Umbilical cord (tissue), 2 donors: ENCODE measurements around the gene CRP.

DNA sequence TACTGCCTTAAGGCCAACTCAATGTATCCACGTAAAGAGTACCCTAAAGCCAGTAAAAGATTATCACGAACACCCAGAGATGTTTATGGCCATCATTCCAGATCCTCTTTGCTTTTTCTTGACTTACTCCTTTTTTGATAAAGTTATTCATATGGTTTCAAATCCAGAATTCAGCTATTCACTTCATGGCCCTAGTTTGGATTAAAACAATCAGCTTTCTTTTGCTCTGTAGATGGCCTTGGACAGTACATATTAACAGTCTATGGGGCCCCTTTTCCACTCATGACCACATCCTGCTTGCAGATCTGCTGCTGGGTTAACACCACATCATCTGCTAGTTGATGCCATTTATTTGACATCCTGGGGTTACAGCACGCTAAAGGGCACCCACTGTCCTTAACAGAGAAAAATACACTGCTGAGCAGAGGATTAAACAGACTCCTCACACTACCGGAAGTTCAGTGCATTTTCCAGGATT is 1.0 kb upstream of the IFI16 start:
- RAMPAGE, long total RNA = no peak

DNA sequence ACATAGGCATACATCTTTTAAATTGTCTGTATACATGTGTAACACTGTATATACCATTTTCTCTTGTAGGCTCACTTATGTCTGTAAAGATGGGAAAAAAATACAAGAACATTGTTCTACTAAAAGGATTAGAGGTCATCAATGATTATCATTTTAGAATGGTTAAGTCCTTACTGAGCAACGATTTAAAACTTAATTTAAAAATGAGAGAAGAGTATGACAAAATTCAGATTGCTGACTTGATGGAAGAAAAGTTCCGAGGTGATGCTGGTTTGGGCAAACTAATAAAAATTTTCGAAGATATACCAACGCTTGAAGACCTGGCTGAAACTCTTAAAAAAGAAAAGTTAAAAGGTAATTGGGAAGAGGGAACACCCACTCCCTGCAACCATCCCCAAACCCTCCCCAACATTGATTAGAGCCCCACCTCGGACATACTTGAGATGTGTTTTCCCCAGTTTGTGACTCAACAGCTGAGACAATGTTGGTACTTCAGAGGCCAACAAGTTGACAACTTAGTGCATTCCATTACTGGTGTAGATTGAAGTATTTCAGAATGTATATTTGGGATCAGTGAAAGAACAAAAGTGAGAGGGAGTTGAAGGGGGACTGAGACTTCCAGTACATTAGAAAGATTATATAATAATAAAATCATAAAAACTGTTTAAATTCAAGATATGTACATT is 5.0 kb downstream of the IFI16 start:
- RAMPAGE, long total RNA = no peak

DNA sequence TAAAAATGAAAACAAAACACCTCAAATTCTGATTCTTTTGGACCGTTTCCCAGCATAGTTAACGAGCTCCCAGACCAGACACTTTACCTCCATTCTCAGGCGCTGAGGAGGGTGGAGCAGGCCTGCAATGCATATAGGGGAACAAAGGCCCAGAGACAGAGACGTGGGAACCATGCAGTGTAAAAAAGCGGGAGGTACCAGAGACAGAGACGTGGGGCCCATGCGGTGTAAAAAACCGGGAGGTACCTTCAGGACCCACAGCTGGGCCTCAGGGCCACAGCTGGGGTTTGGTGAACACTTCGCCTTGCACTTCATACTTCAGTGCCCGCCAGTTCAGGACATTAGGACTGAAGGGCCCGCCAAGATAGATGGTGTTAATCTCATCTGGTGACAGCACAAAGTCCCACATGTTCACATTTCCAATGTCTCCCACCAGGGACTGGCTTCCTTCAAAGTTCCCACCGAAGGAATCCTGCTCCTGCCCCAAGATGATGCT is 1.1 kb downstream of the CRP start:
- RAMPAGE, long total RNA = no peak

- RAMPAGE, long total RNA = no peak
Observed at GRCh38 chr1:159714368-159715211, at the start of gene CRP. Gene CRP (minus strand): TSS chr1:159714589.

DNA sequence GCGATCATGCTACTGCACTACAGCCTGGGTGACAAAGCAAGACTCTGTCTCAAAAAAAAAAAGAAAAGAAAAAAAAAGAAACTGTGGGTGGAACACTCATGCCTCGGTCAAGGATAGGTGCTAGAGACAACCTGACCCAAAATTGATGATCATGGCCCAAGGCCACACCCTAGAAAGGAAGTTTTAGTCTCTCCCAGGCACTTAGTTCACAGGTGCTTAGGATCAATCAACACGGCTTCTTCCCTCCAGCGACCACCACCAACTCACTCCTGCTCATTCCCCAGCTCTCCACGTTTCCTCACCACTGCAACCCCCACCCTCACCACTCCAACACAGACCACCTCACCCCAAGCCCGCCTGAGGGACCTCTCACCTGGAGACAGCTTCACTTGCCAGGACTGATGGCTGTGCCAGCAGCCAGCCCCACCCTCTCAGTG is 7.9 kb downstream of the TAGLN2 start:
- RAMPAGE, long total RNA = no peak

GRCh38 chr1:160096504-160097182 is 1.8 kb downstream of the IGSF8 start:
- RAMPAGE, long total RNA = no peak

DNA sequence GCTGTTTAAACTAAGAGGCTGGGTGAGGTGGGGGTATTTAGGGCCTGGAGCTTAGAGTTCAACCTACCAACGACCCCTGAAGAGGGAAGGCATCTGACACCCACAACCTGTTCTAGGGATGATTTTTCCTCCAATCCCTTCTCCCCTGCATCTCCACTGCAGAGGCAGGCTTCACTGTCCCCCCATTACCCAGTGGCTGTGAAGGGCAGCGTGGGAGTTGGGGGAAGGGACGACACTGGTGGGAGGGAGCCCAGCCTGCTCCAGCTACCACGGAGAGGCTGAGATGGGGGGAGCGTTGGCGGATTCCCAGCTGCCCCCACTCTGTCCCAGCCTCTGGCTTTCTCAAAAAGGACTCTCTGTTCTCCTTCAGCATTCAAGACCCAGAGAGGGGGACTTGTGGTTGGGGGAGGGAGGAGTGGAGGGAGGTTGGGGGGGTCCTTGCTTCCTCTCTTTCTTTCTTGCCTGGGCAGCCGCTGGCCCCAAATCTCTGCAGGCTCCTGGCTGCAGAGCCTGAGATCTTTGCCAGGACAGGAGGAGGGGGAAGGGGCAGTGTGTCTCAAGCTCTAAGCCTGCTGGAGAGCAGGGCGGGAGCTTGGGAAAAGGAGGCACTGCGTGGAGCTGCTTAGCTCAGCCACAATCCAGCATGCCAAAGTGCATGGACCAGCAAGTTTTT is 2.1 kb downstream of the ATP1A2 start:
- RAMPAGE, long total RNA = no peak

- RAMPAGE, long total RNA = no peak
Observed at GRCh38 chr1:160192888-160193544, 2.6 kb downstream of the CASQ1 start.

DNA sequence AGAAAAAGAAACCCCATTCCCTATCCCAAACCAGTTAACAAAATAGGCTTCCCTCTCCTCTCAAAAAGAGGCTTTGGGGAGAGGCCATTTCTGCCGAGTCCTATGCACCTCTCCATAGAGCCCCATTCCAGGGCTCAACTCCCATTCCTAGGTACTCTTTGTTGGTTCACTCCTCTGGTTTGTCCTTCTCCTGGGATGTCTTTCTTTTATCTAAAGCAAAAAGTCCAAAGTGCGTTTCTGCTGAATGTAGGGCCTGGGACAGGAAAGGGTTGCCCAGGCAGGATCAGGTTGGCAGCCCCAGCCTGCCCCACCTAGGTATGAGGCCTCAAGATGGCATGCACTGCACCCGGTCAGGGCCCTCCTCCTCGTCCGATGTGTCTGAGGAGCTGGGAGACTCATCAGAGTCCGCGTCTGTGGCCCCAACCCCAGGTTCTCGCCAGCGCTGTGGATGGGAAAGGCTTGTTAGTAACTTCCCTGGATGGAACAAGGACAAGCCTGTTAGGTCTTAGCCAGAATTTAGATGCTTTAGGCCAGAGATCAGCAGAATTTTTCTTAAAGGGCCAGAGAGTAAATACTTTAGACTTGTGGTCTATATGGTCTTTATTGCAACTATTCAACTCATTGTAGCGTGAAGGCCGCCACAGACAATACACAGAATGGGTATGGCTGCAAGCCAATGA is 12.2 kb downstream of the PEA15 start:
- RAMPAGE, long total RNA = no peak

DNA sequence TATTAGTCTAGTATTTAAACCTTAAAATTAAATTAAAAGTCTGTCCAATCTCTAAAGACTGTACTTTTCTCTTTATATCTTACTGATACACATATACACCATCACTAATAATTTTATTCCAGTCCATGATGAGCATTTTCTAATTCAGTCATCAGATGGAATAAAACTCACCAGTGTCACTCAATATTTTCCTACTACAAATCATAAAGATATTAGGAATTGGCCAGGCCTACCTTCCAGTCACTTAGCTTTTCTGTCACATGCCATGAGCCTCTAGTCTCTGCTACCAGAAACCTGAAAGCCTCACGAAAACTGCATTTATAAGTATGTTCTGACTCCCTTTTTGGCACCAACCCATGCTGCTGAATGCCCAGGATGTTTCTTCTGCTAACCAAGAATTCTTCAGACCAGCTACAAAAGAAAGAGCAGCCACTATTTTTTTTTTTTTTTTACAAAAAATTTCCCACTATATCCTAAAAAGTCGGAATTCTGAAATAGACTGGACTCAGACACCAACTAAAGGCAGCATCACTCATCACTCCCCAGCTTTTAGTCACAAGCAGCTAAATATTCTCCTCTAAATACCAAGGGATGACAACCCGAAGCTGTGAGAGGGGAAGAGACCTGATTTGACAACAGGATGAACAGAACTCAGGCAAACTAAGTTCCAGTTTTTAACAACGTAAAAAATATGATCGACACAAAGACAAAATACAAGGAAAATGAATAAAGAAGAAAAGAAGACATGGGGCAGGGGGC is 1.9 kb downstream of the DCAF8 start:
- RAMPAGE, long total RNA = no peak

GRCh38 chr1:160540113-160540620 is 17.1 kb upstream of the SLAMF6 start:
- RAMPAGE, long total RNA = no peak

DNA sequence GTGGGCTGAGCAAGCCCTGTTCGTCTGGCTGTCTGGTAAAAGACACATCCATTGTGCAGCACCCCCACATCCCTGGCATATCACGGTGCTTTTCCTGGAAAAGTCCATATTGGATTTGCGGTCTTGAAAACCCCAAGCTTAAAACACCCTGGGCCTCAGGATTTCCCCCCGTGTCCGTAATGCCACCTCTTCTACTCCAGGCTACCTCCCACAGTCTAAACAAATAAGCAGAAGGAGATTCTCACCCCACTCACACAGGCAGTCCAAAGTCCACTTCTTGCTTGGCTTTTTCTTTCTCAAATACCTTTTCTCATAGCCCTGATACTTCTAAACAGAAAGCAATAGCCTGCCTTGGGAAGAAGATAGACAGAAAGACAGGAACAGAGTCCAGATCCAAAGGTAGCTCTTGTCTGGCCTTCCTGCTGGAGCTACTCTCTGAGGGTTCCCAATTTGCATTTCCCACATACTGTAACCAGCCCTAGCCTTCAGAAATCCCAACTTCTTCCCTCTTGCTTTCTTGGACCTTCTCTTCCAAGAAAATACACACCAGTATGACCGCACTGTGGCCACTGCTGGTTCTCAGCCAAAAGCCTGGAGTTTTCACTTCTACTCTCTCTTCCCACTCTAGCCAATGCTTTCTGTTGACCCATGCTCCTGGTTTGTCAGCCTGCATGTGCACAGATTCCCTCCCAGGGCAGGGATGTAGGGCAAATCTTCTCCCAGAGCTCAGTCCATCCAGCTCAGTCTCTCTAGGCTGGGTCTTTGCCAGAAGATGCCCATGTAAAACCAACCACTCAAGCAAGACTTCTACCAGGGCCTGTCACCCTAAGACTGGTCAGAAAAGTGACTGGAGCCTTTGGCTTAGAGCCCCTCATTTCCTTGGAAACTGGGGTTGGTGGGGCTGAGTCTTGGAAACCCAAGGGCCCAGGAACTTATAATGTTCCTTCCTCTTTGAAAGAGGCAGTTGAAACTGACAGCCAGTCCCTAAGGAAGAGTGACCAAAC is 773 bp downstream of the SLAMF1 start:
- RAMPAGE, long total RNA = no peak

DNA sequence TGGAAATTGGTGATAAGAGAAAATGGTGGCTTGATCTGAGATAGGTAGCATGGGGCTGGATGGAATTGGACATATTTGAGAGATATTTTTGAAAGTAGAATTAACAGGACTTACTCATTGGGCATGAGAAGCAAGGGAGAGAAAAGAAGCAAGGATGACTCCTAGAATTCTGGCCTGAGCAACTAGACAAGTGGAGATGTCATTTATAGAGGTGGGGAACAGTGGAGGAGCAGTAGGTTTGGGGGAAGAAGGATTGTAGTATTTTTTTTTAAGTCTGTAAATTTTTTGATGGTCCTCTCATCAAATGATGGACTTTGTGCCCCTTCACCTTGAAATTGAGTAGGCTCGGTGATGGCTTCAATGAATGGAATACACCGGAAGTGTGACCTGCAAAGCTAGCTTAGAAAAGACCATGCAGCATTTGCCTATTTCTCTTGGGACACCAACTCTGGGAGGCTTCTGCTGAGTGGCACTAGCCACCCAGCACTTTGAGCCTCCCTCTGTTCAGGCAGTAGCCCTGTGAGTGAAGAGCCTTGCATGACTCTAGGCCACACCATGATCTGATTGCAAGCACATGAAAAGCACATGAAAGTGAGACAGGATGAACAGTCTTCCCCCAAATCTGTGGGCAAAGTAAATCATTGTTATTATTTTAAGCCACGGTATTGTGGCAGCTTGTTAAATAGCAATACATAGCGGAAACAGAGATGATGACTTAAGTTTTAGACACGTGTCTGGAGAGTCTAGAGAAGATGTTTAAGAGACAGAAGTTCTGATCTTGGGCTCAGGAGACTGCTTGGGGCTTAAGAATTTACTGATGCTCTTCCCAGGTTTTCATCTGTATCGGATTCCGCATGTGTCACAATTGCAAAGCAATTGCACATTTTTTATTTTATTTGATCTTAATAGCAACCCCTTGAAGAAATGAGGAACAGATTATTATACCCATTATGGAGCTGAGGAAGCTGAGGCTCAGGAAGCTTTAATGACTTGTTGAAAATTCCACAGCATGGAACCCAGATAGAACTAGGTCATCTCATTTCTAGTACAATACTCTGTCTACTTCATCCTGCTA is 2.8 kb downstream of the CD48 start:
- RAMPAGE, long total RNA = no peak

DNA sequence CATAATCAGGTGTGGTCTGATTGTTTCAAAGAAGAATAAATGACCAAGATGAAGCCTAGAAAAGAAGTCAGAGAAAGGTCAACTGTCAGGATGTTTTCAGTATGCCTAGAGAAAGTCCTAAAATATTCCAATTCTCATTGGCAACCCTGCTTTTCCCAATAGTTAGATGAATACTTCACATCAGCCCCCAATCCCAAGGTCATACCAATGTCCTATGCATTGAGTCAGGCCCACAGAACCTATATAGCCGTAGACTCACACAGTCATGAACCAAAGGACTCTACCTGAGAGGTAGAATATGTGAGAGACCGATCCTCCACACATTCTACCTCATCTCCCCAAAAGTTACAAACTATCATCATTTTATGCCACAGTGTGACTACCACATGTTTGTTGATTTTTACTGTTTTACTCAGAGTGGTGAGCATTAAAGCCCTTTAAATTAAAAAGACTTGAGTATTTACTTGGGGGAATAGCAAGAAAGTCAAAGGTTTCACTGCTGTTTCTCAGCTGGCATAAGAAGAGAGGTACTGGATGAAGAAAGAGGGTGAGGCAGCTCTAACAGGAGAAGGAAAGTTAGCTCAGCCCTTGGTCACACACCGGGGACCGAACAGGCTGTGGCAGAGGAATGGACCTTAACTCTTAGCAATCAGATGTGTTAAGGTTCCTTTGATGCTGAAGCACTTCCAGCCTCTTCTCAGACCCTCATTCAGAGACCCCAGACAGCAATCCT is 997 bp downstream of the CD48 start:
- RAMPAGE, long total RNA = no peak

DNA sequence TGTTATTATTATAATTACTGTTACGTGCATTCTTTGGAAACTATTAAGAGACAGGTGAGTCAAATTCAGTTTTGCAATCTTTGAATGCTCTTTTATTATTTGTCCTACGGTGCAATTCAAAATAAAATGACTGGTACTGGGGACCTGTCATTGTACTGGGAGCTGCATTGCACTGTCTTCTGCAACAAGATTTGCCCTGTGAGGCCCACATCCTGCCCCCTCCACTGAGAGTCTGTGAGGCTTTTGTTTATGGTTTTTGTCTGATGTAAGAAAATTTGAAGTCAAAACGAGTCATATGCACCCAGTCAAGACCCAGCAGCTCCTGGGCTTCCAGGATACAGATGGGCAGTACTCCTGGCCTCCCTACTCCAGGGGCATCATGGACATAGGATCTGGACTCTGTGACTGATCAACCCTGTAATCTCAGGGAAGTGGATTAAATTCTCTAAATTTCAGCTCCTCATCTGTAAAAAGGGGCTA is 2.0 kb downstream of the LY9 start:
- RAMPAGE, long total RNA = no peak

GRCh38 chr1:160880829-160881660 is 3.9 kb downstream of the ITLN1 start:
- RAMPAGE, long total RNA = no peak

GRCh38 chr1:160982006-160982683 is 27.5 kb upstream of the ITLN2 start:
- RAMPAGE, long total RNA = no peak

DNA sequence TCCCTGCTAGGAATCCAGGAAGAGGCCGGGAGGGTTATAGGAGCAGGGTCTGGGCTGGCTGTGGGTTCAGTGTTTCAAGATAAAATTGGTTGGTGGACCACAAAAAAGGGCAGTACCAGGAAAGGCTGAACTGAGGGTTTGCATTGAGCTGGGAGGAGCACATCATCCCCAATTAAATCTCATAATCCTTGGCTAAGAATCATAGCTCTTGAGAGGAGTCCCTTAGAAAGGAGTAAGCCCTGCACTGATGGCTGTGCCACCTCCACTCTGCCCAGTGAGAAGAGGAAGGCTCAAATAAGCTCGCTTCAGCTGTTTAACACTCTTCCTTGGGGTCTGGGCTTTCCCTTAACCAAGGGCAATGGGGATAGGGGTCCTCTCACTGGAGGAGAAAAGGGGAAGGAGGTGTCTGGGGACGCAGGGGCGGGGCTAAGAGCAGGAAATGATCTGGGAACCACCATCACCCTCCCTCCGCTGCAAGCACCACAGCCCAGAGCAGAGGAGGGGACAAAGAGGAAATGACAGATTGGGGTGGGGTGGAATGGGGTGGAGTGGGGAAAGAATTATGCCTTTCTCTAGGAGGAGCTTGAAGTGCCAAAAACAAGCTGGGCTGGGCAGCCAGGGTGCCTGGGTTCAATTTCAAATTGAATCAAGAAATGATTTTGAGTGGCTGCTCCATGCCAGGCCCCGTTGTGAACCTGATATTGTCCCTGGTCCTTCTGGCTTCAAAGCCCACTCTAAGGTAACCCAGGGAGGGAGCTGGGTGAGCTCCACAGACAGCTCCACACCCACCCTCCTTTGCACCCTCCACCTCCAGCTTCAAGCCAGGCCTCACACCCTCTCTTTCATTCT is 1.4 kb downstream of the ARHGAP30 start:
- RAMPAGE, long total RNA = no peak

- RAMPAGE, long total RNA = no peak
Observed at GRCh38 chr1:161159600-161160356, 478 bp downstream of the USP21 start.

- RAMPAGE, long total RNA = no peak
Observed at GRCh38 chr1:161171086-161172294, 5.3 kb downstream of the PPOX start.